Hair follicle dermal papilla cell (primary cell): ENCODE data around the gene GALNT15.

DNA sequence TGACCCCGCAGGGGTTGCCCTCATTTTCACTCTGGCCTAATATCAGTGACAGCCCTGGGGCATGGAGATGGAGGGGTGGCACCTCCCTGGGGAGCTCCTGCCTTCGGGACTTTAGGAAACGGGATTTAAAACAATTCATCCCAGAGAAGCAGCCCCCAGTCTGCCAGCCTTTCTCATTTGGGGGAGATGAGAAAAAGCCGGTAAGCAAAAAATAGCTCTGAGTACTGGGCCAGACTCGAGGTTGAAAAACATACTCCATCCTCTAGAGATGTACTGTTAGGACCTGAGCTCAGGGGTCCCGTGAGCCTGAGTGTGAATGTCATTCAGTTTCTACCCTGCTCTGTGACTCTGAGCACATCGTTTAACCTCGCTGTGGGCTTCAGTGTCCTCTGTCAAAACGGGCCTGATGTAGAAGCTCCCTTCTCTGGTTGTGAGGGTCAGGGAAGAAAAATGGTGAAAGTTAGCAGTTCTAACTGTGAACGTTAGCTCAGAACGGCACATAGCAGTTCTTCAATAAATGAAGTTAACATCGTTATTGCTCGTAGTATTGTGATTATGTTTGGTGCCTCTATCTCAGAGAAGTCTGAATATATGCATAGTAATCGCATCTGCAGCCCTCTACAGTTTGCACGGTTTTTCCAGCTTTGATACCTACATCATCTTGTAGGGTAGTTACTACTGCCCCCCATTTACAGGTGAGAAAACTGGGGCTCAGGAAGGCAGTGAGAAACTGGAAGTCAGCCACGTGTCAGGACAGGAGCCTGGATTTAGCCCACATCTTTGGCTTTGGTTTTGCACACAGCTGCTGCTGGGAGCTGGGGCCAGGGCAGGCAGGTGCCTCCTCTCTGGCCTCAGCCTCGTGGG lies 18.9 kb downstream of the SLC6A6 start:
- CAGE, long polyA plus RNA = no peak

GRCh38 chr3:14439407-14440060 lies 37.1 kb downstream of the SLC6A6 start:
- CAGE, long polyA plus RNA = no peak

DNA sequence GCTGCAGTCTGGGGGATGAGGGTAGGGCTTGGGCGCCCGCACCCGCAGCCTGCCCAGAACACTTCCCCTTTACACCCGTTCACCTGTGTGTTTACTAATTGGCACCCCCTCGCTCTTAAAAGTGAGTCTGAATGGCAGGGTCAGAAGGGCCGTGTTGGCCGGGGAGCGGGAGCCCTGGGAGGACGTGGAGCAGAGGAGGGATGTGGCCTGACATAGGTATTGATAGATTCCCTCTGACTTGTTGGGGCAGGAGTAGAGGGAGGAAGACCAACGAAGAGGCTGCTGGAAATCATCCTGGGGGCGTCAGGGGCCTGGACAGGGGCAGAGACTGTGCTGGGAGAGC lies 51.5 kb downstream of the SLC6A6 start:
- CAGE, long polyA plus RNA = no peak

DNA sequence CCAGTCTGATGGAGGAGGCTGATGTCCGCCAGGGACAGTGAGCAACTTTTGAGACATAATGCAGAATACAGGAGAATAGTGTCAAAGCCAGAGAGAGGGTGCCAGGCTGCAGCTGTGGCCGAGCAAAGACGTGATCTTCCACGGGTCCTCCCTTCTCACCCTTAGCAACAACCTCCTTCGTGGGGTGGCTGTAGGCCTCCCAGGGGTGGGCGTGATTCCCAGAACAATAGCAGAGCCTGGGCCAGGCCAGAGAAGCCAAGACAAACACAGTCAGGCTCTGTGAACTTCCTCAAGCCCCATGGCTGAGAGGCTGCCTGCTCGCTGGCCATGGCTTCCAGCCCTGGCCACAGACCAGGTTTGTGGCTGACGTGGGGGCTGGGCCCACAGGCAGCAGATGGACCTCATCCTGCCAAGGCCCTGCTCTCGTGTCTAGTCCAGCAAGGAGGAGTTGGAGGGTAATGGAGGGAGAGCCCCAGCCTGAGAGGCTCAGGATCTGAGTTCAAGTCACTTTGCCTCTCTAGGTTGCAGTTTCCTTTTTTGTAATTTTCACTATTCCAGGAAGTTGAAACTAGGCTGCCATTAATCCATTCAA lies 58.2 kb downstream of the SLC6A6 start:
- CAGE, long polyA plus RNA = no peak

- CAGE, long polyA plus RNA = no peak
These were observed 234 bp upstream of the C3orf20 start for GRCh38 chr3:14674807-14675006.

- CAGE, long polyA plus RNA = no peak
These were observed 5.7 kb upstream of the NR2C2 start for GRCh38 chr3:14941532-14942317.

DNA sequence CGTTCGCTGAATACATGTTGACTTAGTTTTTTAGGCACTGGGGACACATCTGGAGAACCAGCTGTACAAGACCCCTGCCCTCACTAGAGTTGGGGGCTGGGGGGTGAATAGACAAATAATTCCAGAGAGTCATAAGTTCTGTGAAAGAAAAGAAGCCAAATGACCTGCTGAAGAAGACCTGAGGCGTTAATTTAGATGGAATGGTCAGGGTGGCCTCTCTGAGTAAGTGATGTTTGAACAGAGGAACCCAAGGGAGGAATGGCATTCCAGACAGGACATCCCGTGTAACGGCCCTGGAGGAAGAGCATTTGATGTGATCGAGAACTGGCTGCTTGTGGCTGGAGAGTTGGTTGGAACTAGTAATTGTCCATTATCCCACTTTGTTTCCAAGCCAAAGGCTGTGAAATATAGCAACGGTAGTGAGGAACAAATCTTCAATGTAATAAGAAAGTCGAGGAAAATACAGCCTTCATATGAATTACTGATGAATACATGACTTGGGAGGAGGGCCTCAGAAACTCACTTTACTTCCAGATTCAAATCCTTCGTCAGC lies 1.8 kb downstream of the NR2C2 start:
- CAGE, long polyA plus RNA = no peak

- CAGE, long polyA plus RNA = no peak
These were observed 10.5 kb downstream of the NR2C2 start for GRCh38 chr3:14957749-14958383.

DNA sequence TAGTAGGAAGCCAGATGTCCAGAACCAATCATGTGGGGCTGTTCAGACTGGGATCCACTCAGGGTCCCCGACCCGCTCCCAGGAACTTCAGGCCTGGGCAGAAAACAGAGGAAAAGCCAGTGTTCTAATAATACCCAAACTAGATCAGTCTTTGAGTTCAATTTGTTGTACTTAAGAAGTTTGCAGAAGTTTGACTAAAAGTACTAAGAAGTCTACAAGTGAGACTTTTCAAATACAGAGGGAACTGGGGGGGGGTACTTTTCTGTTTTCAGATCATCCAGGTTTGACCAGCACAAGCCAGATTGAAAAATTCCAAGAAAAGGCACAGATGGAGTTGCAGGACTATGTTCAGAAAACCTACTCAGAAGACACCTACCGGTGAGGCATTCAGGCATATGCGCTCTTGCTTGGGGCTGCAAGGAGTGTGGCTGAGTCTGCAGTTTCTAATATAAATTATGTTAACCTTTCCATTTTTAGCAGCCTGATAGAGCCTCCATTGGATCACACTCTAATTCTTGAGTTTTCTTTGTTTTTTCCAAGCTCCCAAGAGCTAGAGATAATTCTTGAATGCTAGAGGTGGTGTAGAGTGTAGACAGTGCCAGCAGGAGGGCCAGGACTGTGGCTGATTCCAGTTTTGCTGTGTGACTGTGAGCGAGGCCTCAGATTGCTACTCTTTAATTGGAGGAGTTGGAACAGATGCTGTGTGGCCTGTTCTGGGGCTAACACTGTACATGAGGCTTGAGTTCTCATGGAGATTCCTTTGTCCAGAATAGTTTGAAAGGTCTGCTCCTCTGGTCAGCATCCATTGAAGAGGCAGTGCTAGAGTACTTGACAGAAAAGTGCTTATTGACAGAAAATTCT lies 26.0 kb downstream of the MRPS25 start:
- CAGE, long polyA plus RNA = no peak

DNA sequence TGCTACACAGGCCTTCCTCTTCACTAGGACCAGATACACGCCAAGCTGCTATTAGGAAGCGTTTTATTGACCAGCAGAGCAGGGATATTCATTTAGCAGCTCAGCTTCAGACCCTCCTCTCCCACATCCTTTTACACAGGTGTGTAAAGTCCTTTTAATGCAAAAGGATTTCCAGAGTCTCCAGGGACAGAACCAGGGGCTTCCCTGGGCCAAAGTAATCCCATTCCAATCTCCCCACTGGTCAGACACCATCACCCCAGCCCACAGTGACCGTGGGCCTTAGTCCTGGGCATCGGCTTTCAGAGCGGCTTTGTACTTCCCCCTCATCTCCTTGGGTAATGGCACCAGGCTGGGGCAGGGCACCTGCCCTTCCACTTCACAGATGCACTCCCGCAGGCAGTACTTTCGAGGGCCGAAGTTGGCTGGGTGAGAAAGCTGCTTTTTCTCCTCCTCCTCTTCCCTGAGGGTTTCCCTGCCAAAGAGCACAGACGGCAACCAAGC lies 12.9 kb downstream of the MRPS25 start:
- CAGE, long polyA plus RNA = no peak

DNA sequence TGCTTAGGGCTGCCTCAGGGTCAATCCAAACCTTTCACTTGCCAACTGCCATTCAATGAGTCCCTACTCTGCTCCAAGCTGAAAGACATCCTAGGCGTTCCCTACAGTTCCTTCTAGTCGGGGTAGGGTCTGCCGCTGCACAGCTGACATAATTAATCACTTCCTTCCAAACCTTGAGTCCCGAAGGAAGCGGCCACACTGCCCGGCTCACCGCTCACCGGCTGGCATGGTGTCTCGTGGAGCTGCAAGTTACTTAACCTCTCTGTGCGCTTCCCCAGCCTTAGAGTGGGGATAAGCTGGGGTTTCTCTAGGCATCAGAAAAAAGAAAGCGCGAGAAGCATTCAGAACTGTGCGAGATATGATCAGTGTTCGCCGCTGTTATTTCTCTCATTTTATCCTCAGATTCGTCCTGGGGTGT lies 828 bp downstream of the MRPS25 start:
- CAGE, long polyA plus RNA = no peak

DNA sequence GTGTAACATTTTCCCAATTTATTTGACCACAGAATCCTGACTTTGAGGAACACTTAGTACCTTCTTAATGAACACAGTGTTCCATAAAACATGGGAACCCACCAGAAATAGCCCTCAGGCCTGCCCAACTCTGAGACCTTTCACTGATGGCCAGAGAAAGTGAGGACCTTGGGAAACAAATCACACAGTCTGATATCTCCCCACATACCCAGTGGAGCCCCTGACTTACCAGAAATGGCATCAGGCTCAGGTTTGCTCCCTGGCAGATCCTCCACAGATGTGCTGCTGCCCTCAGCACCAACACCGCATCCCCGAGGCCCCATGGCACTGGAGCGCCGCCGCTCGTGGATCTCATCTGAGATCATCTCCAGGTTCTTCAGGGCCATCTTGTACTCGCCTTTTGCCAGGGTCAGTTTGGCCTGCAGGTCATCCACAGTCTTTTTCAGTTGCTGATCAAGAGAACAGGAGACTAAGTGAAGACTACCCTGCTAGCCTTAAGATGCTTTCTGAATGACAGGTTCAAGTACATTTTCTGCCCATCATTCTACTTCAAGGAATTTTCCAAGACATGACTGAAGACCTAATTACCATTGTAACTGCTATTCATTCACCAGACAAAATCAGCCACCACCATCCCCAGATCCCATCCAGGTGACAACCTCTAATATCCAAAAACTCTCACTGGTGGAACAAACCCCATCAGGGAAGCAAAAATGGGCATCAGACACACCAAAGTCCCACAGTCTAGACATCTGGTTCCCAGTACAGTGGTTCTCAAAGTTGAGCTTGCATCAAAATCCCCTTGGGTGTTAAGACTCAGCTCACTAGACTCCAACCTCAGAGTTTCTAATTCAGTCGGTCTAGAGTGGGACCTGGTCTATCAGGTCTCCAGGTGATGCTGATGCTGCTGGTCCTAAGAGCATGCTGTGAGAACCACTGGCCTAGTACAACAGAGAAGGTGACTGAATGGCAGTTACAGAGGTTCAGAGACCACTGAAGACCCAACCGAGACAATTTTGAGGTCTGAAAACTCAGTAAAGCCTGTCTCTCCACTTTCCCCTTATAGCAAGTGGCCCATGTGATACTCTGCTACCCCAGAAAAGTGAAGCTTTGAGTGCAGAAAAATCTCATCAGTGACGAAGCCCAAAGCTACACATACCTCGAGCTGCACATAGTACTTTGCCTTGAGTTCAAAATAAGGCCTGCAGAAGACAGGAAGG lies 53.0 kb downstream of the CAPN7 start:
- CAGE, long polyA plus RNA = no peak

- CAGE, long polyA plus RNA = no peak
These were observed 54.6 kb downstream of the SH3BP5 start for GRCh38 chr3:15277598-15278349.

- CAGE, long polyA plus RNA = no peak
These were observed 21.8 kb downstream of the SH3BP5 start for GRCh38 chr3:15310394-15311179.

- CAGE, long polyA plus RNA = no peak
These were observed 46.9 kb downstream of the BTD start for GRCh38 chr3:15648221-15648977.

GRCh38 chr3:15903681-15904264 lies 106.0 kb upstream of the ANKRD28 start:
- CAGE, long polyA plus RNA = no peak

DNA sequence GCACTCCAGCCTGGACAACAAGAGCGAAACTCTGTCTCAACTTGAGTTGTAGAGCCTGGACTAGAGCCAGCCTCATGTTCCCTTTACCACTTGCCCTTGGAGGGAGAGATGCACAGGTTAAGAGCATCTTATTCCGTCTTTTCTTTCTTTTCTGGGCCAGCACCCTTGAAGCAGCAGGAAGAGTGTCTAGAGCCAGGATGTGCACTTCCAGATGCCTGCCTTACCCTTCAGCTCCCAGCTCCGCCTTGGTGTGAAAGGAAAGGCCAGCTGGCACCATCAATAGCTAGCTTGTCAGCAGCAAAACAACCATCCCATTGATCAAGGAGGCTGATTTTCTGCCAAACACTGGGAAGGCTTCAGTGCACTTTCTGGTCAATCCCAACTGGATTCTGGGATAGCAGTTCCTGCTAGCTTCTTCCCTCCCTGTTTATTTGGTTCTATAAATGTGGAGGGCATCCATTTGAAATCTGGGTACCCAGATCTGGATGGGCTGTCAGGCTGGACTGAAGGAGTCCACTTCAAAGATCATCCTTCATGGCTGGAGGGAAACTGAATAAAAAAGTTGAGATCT lies 110.9 kb upstream of the GALNT15 start:
- CAGE, long polyA plus RNA = no peak

DNA sequence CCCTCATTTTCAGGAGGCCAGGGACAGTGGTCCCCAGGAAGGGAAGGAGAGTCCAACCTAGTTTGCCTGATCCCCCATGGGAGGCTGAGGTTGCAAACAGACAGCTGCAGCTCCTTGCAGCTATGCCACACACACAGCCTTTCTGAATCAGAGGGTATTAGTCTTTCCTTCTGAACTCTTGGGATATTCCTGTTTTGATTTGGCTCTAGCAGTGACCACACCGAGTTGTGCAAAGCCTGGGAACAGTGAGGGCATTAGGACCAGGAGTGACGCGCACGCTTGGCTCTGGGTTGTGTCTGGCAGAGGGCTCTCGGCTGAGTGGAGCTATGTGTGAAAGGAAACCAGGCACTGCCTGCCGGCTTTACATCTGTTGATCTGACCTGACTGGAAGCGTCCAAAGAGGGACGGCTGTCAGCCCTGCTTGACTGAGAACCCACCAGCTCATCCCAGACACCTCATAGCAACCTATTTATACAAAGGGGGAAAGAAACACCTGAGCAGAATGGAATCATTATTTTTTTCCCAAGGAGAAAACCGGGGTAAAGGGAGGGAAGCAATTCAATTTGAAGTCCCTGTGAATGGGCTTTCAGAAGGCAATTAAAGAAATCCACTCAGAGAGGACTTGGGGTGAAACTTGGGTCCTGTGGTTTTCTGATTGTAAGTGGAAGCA lies at the start of gene GALNT15:
TSS of gene GALNT15 (plus strand) at position 364 of the 670 bp plus-strand sequence.
- CAGE, long polyA plus RNA = no peak

DNA sequence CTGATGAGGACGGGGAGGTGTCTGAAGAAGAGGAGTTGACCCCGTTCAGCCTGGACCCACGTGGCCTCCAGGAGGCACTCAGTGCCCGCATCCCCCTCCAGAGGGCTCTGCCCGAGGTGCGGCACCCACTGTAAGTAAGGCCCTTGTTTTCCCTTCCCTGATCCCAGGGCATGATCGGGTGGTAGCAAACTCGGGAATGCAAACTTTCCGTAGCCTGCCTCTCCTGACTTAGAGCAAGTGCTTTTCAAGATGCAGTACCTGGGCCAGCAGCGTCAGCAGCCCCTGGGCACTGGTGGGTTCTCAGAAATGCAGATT lies 1.0 kb downstream of the GALNT15 start:
- CAGE, long polyA plus RNA = no peak

GRCh38 chr3:16228793-16229075 lies 36.0 kb downstream of the DPH3 start:
- CAGE, long polyA plus RNA = no peak